Metastatic Lung Carcinoma in the Adrenal Gland (tissue), 1 donor: Measurements from ENCODE around the genes TMEM14A and ELOVL5.

GRCh38 chr6:52596270-52596854 lies 19.5 kb upstream of the TRAM2 start:
- PRO-cap, result no peak

GRCh38 chr6:52670779-52671584 lies at the start of gene TMEM14A:
TMEM14A (plus strand) TSS chr6:52671113.
- PRO-cap, result bidirectional peak, plus-strand start at chr6:52671118, minus-strand start at chr6:52671054

- PRO-cap, result no peak
Observed at GRCh38 chr6:52723901-52724520, 39.3 kb downstream of the GSTA2 start.

DNA sequence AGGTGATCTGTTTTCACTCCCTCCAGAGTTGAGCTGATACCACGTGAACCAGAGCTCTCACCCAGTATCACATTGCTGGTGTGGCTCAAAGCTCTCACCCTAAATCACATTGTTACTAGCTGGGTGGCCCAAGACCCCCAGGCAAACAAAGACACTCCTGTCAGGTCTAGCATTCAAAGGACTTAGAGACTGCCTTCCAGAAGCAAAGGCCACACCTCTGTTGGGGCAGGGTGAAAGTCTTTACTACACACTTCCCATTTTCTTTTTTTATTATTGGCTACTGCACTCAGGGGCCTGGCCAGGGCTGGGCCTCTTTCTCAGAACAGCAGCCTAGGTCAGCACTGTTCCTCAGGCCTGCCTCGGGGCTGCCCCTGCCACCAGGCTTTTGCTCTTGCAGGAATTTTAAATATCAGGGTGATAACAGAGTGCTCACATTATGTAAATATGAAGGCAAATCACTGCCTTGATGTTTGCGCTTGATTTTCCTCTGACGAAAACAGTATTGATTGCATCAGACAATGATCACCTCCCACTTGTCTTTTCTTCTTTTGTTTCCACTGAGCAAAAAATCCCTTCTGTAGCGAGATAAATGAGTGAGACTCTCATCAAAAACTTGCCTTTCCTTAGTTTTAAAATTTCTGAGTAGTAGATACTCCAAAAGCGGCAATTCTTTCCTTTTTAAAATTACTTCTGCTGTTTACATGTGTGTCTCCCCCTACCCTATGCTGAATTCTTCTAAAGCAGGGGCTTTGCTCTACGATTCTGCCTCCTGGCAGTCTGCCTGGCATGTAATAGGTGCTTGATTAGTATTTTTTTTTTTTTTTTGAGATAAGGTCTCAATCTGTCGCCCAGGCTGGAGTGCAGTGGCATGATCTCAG lies 18.4 kb downstream of the GSTA4 start:
- PRO-cap, result no peak

DNA sequence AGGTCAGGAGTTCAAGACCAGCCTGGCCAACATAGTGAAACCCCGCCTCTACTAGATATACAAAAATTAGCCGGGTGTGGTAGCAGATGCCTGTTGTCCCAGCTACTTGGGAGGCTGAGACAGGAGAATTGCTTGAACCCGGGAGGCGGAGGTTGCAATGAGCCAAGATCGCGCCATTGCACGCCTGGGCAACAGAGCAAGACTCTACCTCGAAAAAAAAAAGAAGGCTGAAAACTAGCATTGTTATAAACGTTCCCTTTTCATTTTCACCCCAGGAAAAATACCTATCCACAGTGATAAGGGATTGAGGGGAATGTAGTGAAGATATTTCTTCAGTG lies 9.3 kb downstream of the GSTA4 start:
- PRO-cap, result no peak

GRCh38 chr6:53062194-53062861 lies 704 bp upstream of the CILK1 start:
- PRO-cap, result no peak

DNA sequence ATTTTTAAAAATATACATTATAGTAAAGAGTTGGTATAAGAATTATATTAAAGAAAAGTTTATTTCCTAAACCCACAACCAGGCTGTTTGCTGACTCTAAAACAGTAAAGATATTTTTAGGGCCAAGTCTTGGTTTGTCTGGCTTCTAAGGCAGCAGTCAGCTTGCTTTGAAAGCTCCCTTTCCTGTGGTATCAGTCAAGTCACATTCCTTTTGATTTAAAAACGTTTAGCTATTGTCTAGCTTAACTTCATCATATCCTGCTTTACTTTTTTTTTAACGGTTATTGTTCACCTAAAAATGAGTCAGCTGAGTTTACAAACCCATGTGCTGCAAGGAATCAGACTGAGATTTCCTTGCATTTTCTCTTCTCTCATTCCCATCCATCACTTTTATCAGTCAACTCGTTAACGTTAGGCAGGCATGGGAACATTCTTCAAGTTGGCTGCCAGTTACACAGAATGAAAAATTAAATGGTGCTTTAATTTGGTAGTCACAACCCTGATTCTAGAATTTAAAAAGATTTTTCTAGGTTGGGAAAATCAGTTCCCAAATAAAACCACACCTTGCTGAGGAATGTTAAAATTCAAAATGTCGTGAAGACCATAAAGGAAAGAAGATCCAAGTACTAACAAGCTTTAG lies 46.0 kb downstream of the ELOVL5 start:
- PRO-cap, result no peak

DNA sequence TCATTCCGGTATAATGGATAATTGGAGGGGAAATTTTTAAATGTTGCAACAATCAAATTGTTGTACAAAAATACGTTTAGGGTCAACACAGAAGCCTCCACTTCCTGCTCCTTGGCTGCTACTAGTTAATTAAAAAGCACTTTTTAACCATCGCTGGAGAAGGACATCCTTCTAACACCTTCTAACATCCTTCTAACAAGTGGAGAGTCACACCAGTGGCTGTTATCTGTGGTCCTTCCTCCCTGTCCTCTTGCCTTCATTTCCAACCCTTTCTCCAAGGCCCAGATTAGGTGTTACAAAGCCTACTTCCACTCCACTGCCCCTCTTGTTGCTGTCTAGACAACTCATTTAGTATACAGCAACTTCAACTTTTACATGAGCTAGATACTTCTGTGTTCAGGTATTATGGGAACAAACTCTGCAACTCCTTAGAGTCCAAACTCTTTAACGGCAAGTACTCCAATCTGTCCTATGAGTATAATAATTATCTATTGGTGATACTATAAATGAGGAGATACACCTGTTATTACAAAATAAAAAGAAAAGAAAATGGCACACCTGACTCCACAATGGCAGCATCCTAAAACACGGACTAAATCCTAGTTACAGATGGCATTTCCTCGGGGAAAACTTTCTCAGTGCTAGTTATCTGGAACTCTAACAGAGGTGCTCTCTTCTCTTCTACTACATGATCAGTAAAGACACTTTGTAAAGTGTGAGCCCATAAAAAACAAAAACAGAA lies 44.9 kb downstream of the ELOVL5 start:
- PRO-cap, result no peak

DNA sequence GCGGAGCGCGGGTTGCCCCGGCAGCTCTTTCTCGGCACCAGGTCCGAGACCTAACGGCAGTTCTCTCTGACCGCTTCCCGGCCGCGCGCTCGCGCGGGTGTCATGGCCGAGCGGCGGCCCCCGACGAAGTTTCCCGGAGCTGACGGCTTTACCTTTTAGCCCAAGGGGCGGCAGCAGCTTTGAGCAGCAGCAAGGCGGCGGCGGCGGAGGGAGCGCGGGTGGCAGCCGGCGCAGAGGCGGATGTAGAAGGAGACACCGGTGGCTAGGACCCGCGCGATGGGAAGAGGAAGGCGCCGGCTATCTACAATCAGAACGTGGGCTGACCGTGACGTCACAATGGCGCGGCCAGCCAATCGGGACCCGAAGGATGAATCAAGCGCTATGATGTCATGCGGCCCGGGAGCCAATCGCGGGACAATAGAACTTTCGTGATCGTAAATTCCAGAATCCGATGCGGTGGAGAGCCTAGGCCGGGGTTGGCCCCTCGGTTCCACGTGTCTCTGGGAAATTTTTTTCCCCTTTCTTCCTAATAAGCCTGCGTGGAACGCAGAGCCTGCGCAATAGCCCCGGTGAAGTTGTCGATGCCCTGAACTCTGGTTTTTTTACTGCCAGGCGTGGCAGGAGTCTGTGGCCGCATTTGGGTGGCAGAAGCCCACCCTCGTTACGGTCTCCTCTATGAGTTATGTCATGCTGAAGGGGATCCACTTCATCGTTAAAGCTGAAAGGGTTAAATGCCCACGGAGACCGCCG lies at the start of gene ELOVL5:
Gene ELOVL5 (minus strand): TSS at position 286 of the 750 bp plus-strand sequence.
- PRO-cap, result bidirectional peak, plus-strand start at position 444 of the sequence, minus-strand start at position 278 of the sequence

- PRO-cap, result no peak
Observed at GRCh38 chr6:53464731-53465054, 80.2 kb downstream of the GCLC start.

DNA sequence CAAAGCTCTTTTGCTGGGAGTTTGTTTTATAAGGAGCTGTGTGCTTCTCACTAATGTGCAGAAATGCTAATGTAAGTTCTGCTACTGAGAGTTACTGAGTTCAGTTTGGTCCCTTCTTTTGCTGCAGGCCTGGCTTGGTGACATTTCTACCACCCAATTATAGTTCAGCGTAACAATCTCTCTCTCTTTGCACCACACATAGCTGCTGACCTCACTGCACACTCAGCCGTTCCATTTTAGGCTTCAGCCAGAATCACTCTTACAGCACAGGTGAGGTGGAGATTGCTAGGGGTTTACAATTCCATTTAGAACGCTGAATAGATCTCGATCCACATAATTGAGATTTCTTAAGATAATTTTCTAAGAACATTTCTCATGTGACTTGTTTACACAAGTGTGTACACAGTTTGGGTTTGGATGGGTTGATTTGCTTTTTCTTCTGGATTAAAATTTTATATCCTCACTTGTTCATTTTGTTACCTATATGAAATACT lies 21.0 kb upstream of the KLHL31 start:
- PRO-cap, result no peak

- PRO-cap, result no peak
Observed at GRCh38 chr6:53766075-53766713, 28.6 kb upstream of the LRRC1 start.

DNA sequence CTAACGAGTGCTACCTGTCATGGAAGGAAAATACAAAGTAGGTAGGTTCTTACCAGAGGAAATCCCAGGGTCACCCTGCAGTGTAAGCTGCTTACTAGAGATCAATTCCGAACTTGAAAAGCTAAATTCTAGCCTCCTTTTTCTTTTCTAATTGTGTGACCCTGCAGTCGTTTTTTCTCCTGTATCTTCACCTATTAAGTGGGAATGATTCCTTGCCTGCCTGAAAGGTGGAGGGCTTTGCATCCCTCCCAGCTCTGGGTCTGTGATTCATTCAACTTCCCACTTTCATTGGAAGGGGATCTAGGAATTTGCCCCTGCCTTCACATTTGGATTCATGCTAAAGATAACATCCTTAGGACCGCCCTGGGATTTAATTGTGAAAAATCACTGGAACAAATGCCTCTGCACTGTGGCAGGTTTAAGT lies 104.5 kb downstream of the LRRC1 start:
- PRO-cap, result no peak

- PRO-cap, result no peak
Observed at GRCh38 chr6:56372514-56373043, 125.2 kb upstream of the COL21A1 start.

DNA sequence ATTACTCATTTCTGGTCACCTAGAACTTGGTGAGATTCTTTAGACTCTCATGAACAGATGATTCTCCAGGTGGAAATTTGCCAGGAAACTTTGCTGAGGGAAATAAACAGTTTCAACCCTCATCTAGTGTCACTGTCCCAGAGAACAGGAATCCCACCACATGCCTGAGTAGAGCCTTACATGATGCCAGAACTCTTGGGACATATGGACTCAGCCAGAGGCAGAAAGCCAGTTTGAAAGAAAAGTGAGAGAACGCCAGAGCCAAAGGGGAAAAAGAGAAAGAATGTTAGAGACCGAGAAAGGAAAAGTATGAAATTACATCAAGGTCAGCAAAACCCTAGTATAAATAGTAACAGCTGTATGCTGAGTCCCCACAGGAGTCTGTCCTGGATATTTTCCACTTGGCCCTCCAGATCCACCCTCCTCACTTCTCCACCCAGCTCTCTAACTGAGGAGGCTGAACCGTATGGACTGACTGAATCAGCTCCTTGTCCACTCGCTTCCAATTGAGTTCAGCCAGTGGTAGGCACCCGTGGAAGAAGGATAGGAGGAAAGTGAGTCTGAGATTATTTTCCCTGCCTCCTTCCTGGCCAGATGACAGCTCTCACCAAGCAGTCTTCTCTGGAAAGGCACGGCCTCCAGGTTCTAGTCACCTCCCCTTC lies 127.6 kb upstream of the COL21A1 start:
- PRO-cap, result no peak

- PRO-cap, result no peak
Observed at GRCh38 chr6:56400304-56400722, 152.9 kb upstream of the COL21A1 start.

GRCh38 chr6:56605904-56607057 lies 348.3 kb downstream of the DST start:
- PRO-cap, result no peak

GRCh38 chr6:56693137-56693751 lies 261.4 kb downstream of the DST start:
- PRO-cap, result unidirectional peak, minus-strand start at chr6:56693361

GRCh38 chr6:57054732-57055376 lies 8.4 kb downstream of the KIAA1586 start:
- PRO-cap, result no peak

- PRO-cap, result no peak
Observed at GRCh38 chr6:57173629-57173862, 1.4 kb downstream of the BAG2 start.